ENCODE data around the gene SOX5.

GRCh38 chr12:23722555-23723103 is 226.8 kb downstream of the SOX5 start:
- RRBS: no CpG with 5 or more reads among the region's 9 CpGs

DNA sequence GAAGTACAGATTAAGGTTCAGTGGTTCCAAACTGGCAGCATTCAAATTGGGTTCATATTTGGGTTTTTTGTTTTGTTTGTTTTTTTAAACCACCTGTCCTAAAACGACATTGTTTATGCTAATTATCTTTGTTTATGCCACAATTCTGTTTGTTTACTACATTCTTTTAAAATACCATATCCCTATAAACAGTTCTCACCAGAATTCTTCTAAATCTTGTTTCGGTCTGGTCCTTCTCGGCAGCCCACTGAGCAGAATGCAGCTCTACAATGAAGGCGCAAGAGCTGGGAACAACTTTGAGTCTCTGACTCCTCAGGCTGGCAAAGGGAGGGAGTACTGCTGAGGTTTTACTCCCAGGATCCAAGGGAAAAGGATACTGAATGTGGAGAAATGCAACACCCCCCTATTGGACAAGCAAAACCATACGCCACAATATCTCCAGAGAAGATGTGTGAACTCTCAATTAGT is 5.5 kb downstream of the SOX5 start:
- RRBS: no CpG with 5 or more reads among the region's 5 CpGs

DNA sequence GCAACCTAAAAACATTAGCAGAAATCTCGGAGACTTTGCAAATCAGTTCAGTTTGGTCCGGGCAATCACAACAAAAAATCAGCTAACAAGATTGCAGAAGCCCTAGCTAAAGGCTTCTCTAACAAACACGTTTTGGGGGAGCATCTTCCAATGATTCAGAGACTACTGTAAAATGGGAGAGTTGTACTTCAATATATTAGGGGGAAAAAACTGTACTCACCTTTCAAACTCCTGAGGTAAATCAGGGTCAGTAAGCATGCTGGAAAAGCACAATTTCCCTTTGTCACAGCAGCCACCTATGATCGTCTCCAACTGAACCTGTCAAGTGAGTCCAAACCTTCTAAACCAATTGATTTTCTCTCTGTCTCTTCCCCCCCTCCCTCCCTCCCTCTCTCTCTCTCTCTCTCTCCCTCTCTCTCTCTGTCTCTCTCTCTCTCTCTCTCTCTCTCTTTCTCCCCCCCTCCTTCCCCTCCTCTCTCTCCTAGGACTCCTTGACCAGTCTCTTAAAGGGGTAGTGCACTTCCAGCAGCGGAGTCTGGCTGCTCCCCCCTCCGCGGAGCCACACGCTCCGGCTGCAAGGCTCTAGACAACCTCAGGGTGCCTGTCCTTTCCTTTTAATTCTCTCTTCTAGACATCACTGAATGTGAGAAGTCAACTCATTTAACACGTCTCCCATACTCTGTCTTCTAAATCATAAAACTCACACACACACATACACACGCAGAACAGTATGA is at the start of gene SOX5:
SOX5 (minus strand) TSS at position 327 of the 734 bp plus-strand sequence.
- RRBS: no CpG with 5 or more reads among the region's 11 CpGs

- RRBS: no CpG with 5 or more reads among the region's 10 CpGs
Observed at GRCh38 chr12:24045645-24046516, 96.4 kb upstream of the SOX5 start.

GRCh38 chr12:24226837-24227363 is 277.4 kb upstream of the SOX5 start:
- RRBS: no CpG with 5 or more reads among the region's 6 CpGs

- RRBS: no CpG with 5 or more reads among the region's 5 CpGs
Observed at GRCh38 chr12:24951908-24952261, 3.0 kb upstream of the BCAT1 start.

DNA sequence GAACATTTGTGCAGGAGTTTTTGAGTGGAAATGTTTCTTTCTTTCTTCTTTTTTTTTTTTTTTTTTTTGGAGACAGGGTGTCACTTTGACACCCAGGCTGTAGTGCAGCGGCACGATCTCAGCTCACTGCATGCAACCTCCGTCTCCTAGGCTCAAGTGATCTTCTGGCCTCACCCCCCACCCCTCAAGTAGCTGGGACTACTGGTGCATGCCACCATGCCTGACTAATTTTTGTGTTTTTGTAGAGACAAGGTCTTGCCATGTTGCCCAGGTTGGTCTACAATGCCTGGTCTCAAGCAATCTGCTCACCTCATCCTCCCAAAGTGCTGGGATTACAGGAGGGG is 34.4 kb upstream of the IRAG2 start:
- RRBS: no CpG with 5 or more reads among the region's 3 CpGs

GRCh38 chr12:25256757-25257131 is 6.0 kb upstream of the KRAS start:
- RRBS: no CpG with 5 or more reads among the region's 3 CpGs

DNA sequence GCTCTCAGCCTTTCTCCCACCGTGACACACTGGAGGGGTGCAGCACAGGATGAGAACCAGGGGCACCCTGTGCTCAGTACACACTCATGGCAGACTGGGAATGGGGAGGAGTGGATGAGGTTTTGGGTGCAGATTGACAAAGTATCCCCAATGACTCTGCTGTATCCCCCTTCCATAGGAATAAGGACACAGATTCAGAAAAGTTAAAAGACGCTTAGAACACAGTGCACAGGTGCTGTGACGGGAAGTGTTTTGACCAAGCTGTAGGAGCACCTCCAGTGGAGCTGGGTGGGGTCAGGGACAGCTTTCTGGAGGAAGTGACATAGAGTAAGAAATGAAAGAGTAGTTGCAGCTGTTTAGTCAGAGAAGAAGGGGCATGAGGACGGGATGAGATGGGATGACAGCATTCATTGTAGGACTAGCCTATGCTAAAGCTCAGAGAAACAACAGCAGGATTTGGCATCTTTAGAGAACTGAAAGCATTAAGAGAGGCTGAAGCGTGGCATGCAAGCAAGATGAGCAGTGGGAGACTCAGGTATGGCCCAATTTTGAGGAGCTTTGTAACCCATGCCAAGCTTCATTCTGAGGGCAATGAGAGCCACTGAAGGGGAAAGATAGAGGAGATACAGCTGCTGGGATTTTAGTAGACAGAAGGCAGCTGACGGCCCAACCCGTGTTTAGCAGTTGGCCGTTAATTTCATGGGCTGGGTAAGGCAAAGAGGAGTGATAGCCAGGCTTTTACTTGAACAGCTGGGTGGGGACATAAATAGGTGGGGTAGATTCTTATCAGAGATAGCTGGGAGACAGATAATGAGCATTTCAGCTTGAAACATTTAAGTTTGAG is 131.7 kb upstream of the KRAS start:
- RRBS: no CpG with 5 or more reads among the region's 8 CpGs

GRCh38 chr12:25521860-25522237 is 31.2 kb downstream of the LMNTD1 start:
- RRBS: no CpG with 5 or more reads among the region's 3 CpGs

GRCh38 chr12:26121784-26122616 is 2.8 kb downstream of the BHLHE41 start:
- RRBS: 3% methylated on average over 6 of the region's 82 CpGs

- RRBS: no CpG with 5 or more reads among the region's 5 CpGs
Observed at GRCh38 chr12:26561554-26562068, 271.4 kb downstream of the ITPR2 start.

GRCh38 chr12:26596813-26597234 is 236.2 kb downstream of the ITPR2 start:
- RRBS: no CpG with 5 or more reads among the region's 8 CpGs

- RRBS: no CpG with 5 or more reads among the region's 8 CpGs
Observed at GRCh38 chr12:26651669-26652564, 181.1 kb downstream of the ITPR2 start.

DNA sequence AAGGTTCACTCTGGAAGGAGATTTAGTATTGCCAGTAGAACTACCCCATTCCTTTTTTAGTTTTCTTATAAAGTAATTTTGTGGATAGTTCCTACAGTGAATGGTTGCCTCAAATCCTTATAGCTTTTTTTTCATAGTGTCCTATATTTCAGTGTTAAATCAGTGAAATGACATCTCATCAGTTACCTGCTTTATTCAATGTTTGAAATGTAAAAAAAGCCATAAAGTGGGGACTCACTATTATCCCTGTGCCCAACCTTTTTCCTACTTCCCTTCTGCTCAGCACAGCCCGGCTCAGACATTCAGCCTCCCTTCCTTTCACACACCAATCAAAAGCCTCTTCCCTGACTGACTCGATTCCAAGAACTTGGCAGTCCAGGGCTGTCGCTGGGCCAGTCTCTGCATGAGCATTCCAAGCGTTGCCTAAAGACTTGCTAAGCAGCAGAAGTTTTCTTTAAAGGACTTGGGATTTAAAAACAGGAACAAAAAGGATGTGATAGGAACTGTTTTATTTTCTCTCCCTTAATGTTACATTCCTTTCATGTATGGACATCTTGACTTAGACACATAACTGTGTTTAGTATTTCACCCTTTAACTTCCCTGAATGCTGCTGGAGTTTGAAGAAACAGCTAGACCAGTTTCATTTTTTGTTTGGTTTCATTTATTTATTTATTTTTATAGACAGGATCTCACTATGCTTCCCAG is 22.7 kb downstream of the ITPR2 start:
- RRBS: no CpG with 5 or more reads among the region's 4 CpGs

GRCh38 chr12:26821219-26821868 is 11.7 kb downstream of the ITPR2 start:
- RRBS: no CpG with 5 or more reads among the region's 4 CpGs

DNA sequence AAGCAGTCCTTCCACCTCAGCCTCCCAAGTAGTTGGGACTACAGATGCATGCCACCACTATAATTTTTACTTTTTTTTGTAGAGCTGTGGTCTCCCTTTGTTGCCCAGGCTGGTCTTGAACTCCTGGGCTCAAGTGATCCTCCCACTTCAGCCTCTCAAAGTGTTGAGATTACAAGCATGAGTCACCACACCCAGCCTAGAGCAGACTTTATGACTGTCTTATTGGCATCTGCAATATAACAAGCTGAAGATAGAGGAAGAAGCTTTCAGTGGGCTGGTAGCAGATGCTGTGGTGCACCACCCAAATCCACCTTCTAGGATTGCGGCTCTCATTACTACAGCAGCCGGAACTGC is 7.7 kb upstream of the STK38L start:
- RRBS: no CpG with 5 or more reads among the region's 2 CpGs

DNA sequence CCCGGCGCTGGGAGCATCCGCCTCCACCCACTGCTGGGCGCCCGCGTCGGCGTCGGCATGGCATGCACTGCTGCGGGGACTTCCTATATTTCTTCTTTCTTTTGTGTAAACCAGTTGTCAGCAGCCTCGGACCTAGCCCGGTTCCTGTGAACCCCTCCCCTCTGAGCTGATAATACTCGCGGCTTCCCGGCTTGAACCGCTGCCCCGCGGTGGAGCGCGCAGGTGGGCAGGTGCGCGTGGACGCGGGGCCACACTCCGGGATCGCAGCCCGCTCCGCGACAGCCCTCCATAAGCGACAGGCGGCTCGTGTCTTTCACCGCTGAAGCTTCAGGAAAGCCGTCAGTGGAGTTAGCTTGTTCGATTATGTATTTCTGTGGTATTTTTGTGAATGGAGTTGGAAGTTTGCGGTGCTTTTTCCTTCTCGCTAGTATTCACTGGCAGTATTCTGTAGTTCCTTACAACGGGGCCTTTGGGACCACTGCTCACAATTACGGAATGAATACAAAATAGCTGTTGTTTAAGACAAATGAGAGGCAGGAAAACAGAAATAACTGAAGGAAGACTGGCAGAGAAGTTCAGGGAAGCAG is 882 bp downstream of the BMAL2 start:
- RRBS: 3% methylated on average over 16 of the region's 39 CpGs

- RRBS: no CpG with 5 or more reads among the region's 11 CpGs
Observed at GRCh38 chr12:27379041-27380283, 46.8 kb downstream of the BMAL2 start.